Mesenchymal stem cell of Wharton's jelly (primary cell): ENCODE data around the gene TSPAN7.

GRCh38 chrX:37627531-37627792 is 56.0 kb downstream of the LANCL3 start:
- CAGE, long polyA plus RNA, result no peak

DNA sequence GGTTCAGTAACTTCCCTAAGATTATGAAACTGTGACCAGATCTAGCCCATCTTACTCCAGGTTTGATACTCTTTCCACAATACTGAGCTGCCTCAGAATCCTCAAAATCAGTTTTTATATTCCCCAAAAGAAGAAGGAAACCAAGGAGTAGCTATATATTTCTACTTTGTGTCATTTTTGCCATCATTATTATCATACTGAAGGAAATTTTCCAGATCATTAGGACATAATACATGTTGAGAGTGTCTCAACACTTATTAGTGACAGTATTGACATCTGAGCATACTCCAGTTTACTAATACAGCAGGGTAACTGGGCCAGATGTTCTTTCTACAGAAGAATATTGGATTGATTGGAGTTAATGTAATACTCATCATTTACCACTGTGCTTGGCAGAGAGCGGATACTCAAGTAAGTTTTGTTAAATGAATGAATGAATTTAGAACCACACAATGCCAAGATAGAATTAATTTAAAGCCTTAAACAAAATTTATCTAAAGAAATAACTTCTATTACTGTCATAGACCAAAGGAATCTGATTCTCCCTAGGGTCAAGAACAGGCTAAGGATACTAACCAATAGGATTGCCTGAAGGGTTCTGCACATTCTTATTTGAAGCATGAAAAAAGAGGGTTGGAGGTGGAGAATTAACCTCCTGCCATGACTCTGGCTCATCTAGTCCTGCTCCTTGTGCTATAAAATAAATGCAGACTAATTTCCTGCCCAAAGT is 31.5 kb downstream of the CYBB start:
- CAGE, long polyA plus RNA, result no peak

- CAGE, long polyA plus RNA, result no peak
These were observed 29.8 kb downstream of the DYNLT3 start for GRCh38 chrX:37817545-37817984.

GRCh38 chrX:38054080-38054442 is 47.7 kb downstream of the SYTL5 start:
- CAGE, long polyA plus RNA, result no peak

GRCh38 chrX:38160972-38161180 is 59.8 kb downstream of the SRPX start:
- CAGE, long polyA plus RNA, result no peak

DNA sequence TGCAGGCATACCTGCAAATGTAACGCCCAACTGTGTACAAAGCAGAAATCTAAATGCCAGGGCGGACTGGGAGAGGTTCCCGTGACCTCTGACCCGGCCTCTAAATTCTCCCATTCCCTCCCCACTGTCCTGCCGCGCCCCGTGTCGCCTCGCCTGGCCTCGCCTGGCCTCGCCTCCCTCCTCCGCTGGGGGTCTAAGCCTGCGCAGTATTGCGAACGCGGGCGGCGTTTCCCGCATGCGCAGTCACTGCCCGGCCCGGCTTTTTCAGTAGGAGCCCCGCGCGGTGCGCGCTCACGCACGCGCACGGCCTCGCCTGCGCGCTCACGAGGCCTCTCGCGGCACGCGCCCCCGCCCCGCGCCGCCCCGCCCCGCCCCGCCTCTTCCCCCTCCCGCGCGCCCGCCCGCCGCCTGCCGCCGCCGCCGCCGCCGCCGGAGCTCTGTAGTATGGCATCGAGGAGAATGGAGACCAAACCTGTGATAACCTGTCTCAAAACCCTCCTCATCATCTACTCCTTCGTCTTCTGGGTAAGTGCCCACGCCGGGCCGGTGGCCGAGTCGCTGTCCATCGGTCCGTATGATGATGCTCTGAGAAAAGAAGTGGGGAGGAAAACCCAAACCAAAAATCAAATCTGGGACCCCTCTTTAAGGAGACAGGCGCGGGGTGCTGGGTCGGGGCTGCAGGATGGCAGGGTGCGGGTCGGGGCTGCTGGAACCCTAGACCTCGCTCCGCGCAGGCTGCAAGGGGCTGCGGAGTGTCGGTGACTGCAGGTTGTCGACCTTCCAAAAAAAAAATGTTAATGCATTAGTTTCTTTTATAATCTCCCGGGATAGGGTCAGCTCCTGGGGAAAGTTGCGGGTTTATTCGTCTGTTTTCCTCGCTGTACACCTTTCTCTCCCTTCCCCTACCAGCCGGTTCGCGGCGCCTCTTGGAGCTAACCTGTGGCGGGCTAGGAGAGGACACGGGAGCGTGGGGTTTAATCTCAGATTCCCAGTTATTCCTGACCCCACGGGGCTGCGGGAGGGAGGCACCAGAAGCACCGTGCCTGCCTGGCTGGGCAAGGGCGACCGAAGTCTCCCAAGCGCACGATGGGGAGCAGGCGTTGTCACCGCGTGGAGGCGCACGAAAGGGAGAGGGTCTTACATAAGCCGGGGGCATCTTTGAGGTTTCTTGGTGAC is at the start of gene TSPAN7:
TSPAN7 (plus strand) TSS at position 440 of the 1,176 bp plus-strand sequence.
- CAGE, long polyA plus RNA, result no peak

DNA sequence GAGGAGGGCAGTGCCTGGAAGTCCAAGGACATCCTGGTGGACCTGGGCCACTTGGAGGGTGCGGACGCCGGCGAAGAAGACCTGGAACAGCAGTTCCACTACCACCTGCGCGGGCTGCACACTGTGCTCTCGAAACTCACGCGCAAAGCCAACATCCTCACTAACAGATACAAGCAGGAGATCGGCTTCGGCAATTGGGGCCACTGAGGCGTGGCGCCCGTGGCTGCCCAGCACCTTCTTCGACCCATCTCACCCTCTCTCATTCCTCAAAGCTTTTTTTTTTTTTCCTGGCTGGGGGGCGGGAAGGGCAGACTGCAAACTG is 4.0 kb downstream of the MID1IP1 start:
- CAGE, long polyA plus RNA, result no peak

DNA sequence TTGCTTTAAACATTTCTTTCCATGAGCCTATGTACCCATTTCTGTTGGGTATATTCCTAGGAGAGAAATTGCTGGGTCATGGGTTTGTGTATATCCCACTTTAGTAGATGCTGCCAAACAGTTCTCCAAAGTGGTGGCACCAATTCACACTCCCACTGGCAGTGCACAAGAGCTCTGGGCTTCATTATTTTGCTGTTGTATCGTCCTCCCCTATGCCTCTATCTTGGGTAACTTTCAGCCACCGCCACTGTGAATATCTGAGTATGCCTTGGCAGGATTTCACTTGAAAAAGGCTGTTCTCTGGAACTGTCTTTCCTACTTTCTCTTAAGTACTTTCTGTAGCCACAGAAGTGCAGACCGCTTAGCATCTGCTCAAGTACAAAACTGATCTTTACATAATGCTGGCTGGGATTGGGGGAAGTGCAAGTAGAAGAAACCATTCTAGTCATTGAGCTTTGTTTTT is 77.3 kb downstream of the MID1IP1 start:
- CAGE, long polyA plus RNA, result no peak

- CAGE, long polyA plus RNA, result no peak
These were observed 263.9 kb downstream of the MID1IP1 start for GRCh38 chrX:39065044-39065719.

DNA sequence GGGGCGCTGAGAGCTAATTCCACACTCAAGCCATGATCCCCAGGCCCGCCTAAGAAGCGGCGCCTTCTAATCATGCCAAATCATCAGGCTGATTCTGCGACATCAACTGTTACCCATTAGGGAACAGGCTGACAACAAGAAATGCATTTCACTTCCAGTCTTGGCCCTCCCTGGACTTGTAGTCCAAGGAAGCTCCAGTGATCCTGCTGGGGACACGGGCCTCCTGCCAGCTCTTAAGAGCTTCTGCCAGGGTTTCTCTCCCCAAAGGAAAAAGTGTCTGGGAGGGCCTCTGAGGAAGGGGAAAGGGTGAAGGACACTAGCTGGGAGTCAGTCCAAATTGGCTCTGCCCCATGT is 617.9 kb downstream of the MID1IP1 start:
- CAGE, long polyA plus RNA, result no peak

GRCh38 chrX:39519600-39520102 is 578.1 kb downstream of the BCOR start:
- CAGE, long polyA plus RNA, result no peak

DNA sequence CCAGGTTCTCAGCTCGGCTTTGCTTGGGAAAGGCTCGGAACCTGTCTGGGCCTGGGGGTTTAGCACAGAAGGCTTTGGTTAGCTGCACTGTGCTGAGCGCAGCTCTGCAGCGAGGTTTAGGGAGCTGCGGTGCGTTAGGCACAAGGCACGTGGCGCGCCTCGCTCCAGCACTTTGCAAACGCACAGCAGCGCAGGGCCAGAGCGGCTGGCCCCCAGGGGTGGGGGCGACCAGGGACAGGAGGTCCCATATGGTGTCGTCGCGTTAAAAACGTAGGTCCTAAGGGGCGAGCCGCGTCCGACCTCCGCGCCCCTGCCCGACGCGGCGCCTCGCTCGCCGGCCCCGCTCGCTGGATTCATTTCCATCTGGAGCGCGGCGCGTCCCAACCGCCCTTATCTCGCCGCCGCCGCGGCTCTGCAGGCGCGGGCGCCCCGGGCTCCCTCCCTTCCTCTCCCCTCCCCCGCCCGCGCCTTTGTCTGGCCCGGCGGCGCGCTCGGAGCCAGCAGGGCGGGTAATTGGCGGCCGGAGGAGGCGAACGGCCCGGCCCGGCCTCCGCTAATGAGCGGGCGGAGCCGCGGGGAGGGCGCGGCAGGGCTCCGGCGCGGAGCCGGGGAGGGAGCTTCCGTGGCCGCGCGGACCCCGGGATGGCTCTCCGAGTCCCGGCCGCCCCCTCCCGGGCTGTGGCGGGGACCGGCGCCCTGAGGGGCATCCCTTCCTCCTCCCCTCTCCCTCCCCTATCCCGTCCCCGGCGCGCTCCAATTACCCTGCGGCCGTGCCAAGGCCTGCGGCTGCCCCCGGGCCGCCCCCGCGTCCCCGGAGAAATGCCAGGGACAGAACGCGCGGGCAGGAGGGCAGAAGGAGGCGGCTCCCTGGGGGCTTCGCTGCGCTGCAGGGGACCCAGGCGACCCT is 409.0 kb downstream of the BCOR start:
- CAGE, long polyA plus RNA, result no peak

DNA sequence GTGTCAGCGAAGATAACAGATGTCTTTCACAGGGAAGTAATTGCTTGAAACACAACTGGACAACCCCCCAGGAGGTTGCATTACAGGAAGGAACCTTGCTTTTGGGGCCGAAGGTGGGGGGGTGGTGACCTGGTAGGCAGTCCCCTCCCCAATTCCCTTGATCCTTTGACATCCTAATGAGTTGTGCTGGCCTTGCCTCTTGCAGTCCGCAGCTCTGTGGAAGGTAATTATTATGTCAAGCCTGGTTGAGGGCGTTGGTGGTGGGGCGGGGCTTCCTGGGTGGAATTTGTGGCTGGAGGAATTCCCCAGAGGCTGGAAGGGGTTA is 367.3 kb downstream of the BCOR start:
- CAGE, long polyA plus RNA, result no peak

DNA sequence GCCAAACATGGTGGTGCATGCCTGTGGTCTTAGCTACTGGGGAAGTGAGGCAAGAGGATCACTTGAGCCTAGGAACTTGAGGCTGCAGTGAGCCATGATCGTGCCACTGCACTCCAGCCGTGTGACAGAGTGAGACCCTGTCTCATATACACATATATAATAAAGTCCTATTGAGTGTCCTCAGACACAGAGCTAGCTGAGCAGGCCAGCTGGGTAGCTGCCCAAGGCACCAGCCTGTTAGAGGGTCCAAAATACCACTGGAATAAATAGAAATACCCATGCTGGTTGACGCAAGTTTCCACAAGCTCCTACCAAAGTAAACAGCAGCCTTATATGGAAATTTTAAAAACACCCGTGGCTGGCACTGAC is 348.7 kb downstream of the BCOR start:
- CAGE, long polyA plus RNA, result no peak

- CAGE, long polyA plus RNA, result no peak
These were observed 330.4 kb downstream of the BCOR start for GRCh38 chrX:39767400-39767725.

DNA sequence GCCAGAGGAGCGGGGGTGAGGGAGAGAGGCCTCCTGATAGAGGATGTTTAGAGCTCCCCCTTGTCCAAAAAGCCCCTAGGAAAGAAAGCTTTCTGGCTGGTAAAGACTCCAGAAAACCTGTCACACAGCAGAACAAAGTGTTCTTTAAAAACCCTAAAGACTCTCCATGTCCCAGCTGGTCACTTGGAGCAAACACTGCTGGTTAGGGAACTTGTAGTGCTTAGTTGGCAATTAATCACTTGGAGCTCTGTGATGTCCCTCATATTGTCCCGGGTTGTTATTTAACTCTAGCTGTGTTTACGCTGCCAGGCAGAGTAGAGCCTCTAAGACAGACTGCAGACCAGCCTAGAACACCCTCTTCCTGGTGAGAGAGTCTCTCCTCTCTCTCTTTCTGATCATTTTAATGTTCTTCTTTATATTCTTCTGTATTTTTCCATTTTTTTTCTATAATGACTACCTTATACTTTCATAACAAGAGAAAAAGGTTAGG is 267.3 kb downstream of the BCOR start:
- CAGE, long polyA plus RNA, result no peak

DNA sequence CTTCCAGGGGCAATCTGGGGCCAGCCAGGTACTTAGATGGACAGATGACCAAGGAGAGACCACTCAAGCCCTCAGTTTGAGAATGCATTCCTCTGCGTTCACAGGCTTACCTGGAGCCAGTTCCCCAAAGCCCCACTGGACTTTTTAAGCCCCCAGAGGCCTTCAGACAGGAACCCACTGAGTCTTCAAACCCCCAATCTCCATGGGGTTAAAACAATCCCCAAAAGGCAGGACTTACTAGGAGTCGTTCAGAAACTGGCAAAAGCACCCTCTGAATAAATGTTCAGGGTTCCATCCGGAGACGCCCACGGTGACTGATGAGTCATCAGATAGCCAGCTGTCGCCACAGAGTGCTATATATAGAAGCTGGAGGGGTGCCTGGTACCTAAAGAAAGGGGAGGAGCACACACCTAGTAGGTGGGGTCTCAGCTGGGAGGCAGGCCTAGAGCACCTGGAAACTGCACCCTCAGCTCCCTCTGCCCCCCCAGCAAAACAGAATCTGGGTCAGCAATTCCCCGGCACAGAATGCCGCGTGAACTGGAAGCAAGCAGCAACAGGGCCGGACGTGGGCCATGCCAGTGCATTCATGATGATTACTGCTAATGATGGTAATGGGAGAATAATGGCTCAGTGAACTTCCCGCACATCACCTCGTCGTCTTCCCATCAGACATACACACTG is 242.1 kb downstream of the BCOR start:
- CAGE, long polyA plus RNA, result no peak

DNA sequence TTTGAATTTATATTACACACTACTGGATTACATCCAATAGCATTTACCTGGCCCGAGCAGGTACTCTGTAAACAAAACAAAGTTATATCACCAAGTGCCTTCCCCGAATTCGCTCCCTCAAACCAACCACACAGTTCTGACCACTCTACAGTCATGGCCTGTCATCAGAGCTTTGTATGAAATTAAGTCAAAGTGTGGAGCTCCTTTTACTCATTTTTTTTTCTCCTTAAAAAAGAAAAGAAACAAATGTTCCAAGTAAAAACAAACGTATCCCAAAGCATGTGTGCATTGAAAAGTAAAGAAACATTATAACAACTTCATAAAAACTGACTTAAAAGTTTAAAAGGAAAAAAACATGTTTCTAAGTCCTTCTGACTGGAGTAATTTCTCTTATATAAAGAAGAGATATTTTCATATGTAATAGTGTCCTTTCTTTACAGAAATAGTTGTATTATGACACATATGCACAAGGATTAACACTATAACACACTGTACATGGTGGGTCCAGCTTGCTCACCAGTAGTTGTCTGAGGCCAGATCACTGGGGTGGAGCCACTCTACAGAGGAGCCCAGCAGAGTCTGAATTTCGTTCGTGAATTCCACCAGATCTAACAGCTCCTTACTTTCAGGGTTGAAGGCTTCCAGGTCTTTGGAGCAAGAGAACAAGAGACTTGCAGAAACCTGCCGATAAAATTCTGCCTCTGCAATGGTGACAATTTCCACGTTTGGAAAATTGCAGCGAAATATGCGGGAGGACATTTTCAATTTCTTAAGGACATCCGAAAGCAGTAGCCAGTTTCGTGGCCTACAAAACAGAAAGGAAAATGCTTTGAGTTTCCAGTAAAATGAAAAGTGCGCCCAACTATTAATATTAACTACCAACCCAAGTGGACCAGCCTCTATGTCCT is 45.9 kb downstream of the BCOR start:
- CAGE, long polyA plus RNA, result no peak

GRCh38 chrX:40085010-40085702 is 12.6 kb downstream of the BCOR start:
- CAGE, long polyA plus RNA, result no peak

DNA sequence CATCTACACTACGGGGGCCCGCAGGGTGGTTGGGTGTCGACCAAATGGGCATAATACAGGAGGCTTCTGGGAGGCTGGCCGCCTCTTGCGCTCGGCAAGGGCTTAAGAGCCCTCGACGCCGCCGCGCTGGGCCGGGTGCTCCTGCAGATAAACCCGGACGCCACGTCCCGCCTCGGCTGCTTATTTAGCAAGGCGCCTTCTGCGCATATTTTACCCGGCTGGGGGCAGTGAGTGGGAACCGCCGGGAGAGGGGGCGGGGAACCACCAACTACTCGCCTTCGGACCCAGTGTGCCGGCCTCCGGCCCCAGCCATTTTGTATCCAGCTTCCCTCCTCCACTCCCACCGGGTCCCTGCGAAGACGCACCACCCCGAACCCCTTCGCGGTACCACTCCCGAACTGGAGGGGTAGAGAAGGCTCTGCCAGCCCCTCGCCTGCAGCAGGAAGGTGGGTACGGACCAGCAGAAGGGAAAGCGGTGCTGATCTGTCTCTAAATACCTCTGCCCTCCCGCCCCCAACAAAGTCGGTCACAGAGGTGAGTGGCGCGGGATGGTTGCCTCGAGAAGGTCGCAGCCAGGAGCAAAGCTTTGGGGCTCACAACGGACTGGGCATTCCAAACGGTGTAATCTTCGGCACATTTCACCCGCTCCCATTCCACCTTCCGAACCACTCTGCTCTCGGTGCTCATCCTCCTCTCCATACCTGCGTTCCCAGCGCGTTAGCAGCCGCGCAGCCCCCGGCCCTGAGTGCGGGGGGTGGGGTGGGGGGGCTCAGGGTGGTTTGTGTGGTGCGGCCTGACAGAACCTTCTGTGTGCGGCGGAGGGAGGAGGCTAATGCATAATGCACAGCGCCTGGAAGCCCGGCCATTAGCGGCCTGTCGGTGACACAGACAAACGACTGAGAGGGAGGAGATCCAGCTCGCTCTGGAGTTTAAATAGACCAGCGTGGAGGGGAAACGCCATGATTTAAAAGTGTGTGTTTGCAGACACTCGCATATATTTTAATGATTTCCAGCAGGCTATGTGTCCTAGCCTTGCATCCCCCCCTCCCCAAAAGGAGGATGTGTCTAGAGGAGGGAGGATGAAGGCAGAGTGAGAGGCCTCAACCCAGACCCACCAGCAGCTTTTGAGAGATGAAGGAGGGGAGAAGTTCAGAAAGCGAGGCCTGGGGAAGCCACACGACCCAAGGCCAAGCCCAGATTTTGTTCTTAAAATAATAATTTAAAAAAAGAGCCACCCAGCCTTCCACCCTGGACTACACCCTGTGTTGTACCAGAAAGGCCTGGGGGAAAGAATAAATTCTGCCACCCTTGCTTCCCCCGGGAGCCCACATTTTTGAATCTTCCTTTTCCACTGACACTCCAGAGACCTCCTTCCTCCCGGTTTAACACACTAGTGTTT is 5.1 kb upstream of the BCOR start:
- CAGE, long polyA plus RNA, result no peak